Measurements from ENCODE around the genes WFDC6, WFDC8, TNNC2 and PLTP.

DNA sequence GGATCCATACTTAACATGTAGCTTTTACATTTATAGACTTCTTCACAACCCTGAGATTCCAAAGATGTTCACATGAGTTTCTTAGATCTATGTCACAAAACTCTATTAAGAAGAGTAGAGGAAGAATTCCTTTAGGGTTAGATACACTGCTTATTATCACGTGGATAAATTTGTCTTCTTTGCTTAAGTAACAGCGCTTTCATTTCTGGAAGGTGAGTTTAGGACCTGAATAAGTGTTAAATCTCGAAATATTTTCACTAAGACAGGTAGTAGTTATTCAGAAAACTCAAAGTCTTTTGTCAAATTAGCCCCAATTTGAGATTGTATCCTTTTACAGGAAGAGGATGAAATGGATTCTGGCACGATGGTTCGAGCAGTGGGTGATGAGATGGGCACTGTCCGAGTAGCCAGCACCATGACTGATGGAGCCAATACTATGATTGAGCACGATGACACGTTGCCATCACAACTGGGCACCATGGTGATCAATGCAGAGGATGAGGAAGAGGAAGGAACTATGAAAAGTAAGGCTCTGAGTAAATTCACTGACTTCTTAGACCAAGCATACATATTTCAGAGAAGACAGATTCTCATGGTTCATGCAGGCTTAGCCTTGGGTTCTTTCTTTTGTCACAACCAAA, 34.6 kb downstream of the STK4 start:
- PRO-cap, 2 experiments, result no peak in any of the 2 experiments

GRCh38 chr20:45345024-45346016, 2.9 kb downstream of the SDC4 start:
- PRO-cap, 2 experiments, result peak in 2 of 2 experiments; most common plus-strand start chr20:45345335 (in 1); most common minus-strand start chr20:45345798 (in 2)

GRCh38 chr20:45357851-45358890, 4.8 kb upstream of the SYS1 start:
- PRO-cap, 2 experiments, result peak in 2 of 2 experiments; most common plus-strand start chr20:45358584 (in 2); most common minus-strand start chr20:45358320 (in 2)

DNA sequence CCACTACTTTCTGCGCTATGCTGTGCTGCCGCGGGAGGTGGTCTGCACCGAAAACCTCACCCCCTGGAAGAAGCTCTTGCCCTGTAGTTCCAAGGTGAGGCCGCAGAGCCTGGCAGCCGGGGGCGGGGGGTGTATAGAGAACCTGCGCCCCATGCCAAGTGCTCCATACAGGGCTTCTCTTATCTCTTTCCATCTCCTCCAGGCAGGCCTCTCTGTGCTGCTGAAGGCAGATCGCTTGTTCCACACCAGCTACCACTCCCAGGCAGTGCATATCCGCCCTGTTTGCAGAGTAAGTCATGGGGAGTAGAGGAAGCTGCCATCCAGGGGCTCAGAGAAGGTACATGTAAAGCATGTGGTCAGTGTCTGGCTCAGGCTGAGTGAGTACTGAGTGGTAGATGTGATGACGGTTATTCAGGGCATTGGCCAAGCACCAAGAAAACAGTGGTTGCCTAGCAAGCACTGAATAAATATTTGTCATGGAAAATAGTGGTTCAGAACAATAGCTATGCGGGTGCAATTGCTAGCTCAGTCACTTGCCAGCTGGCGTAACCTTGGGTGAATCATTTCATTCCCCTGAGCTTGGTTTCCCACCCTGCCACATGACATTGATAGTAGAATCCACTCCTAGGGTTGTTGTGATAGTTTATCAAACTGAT, 3.5 kb downstream of the PIGT start:
- PRO-cap, 2 experiments, result no peak in any of the 2 experiments

- PRO-cap, 2 experiments, result no peak in any of the 2 experiments
Observed at GRCh38 chr20:45539430-45539913, at the start of gene WFDC6. TSS of gene WFDC6 (minus strand) at chr20:45539482.

GRCh38 chr20:45579140-45579642, at the start of gene WFDC8:
TSS of gene WFDC8 (minus strand) at chr20:45579284.
- PRO-cap, 2 experiments, result no peak in any of the 2 experiments

DNA sequence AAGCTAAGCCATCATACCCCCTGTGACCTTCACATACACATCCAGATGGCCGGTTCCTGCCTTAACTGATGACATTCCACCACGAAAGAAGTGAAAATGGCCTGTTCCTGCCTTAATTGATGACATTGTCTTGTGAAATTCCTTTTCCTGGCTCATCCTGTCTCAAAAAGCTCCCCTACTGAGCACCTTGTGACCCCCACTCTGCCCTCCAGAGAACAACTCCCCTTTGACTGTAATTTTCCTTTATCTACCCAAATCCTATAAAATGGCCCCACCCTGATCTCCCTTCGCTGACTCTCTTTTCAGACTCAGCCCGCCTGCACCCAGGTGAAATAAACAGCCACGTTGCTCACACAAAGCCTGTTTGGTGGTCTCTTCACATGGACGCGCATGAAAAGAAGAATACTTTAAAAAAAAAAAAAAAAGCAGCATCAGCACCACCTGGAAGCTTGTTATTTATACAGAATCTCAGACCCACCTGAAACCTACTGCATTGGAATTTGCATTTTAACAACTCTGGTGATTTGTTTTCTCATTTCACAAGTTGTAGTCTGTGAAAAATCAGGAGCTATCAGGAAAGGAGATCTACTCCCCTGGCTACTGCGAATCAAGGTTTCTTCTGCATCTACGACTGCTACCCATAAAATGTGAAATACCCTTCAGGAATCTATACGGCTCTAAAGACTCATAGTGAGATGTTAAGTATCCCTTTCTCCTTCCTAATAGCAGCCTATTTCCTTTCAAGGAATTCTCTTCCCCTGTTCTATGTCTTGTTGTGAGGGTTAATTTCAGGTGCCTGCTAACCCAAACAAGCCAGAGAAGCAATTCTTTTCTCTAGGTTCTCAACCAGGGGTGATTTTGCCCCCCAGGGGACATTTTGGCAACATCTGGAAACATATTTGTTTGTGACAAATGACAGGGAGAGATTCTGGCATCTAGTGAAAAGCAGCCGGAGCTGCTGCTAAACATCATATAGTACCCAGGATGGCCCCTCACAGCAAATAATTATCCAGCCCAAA, 26.5 kb downstream of the WFDC3 start:
- PRO-cap, 2 experiments, result no peak in any of the 2 experiments

DNA sequence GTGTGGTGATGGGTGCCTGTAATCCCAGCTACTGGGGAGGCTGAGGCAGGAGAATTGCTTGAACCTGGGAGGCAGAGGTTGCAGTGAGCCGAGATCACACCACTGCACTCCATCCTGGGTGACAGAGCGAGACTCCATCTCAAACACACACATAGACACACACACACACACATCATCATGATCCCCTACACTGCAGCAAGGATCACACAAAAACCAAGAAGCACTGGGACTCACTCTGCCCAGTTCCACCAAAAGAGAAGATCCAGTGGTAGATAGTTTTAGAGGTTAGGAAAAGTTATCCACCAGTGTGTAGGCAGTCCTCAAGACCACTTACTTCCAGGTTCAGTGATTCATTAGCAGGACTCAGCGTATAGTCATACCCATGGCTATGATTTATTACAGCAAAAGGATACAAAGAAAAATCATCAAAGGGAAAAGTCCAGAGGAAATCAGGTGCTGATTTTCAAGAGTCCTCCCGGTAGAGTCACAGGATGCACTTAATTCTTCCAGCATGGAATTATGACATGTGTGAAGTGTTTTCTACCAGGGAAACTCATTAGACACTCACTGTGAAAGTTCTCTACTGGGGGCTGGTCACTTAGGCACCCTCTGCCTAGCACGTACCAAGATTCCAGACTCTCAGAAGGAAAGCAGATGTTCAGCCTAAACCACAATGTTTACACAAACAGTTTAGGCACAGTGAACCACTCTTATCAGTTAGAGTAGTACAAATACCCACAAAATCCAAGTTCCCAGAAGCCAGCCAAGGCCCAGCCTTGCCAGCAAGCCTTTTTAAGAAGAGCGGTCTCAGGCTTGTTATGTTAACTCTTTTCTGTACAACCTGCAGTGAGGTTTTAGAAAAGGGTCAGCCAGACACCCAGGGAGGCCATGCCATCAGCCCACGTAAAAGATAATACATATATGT, 10.3 kb downstream of the WFDC3 start:
- PRO-cap, 2 experiments, result no peak in any of the 2 experiments

DNA sequence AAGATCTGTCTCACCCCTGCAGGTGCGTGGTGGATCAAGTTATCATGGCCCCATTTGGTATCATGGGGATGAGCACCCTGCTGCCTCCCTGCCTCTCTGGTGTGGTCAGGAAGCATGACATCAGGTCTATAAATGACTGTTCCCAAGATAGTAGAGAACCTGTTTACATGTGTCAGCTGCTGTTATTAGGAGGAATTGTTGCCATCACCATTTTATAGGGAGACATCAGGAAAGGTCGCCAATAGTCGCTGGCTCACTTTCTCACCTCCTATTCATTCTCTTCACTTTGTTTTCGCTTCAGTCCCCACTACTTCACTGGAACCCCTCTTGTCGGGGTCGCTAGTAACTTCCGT, 4.7 kb downstream of the DNTTIP1 start:
- PRO-cap, 2 experiments, result no peak in any of the 2 experiments

DNA sequence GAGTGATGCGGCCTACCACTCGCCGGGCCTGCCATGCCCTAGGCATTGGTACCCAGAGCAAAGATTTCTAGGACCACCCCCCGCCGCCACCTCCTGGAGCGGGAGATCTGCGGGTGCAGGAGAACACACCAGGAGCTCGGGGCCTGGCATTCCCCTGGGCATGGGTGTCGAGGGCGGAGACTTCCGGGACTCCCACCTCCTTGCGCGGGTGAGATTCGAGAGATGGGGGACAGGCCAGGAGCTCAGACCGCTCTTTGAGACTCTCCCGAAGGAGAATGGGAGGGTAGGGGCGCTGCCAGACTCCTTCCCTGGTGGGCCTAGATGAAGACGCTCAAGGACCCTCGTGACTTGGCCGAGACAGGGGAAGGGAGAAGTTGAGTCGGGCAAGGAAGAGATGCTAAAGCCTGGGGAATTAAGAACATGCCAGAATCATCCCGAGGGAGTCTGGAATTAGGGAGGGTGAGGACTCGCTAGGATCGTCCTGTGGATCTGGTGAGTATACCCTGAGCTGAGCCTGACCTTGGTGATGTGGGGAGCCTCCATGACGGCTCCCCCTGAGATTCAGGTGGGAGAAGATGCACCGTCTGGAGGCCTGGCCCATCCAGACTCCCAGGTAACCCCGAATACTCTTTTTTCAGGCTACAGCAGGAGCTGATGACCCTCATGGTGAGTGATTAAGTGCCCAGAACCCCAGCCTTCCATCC, 507 bp downstream of the UBE2C start:
- PRO-cap, 2 experiments, result no peak in any of the 2 experiments

DNA sequence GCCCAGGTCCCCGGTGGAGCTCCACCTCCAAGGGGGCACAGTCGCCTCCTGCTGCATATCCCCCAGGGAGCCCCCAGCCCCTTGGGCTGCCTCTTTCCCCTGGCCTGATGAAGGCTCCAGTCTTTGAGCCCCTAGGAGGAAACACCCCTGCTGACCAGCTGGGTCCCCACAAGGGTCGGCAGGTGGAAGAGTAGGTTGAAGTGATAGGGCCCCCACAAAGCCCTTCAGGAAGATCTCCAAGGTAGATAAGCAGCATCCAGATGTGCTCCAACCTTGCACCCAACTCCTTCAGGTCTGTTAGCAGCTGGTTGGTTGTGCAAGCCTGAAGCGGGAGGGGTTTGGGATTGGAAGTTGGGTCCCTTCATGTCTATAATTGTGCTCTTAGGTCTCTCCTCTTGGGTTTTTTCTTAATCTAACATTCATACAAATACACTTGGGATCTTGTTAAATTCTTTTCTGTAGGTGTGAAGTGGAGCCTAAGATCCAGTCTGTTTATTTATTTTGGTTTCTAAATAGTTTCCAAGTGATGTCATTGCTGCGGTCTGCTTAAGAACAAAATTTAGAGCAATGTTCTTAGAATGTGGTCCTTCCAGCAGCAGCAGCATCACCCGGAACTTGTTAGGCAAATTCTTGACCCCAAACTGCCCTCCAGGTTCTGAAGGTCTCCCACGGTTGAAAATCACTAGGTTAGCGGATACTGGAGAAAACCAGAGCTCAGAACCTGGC, 5.1 kb downstream of the UBE2C start:
- PRO-cap, 2 experiments, result no peak in any of the 2 experiments

- PRO-cap, 2 experiments, result no peak in any of the 2 experiments
Observed at GRCh38 chr20:45826079-45827154, 695 bp downstream of the TNNC2 start.

- PRO-cap, 2 experiments, result no peak in any of the 2 experiments
Observed at GRCh38 chr20:45827155-45827674, at the start of gene TNNC2. TSS of gene TNNC2 (minus strand) at chr20:45827312.

DNA sequence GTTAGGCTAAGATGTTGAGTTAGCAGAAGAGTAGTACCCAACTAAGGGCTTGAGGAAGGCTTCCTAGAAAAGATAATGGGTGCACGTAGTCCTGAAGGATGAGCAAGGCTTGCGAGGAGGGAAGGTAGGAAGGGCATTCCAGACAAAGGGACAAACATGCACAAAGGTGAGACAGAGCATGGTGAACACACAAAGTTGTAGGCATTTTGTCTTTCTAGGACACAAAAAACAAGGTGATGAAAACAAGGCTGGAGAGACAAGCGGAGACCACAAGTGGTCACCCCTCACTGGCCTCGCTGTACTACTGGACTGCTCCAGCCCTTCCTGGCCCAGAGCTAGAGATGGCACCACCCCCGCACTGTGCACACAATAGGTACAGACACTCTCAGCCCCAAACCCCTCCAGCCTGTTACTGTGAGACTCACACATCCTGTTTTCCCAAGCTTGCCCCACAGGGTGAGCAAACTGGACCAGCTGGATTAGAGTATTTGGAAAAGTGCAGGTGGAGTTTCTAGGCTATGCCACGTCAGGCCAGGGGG, 8.5 kb upstream of the ZSWIM1 start:
- PRO-cap, 2 experiments, result no peak in any of the 2 experiments

DNA sequence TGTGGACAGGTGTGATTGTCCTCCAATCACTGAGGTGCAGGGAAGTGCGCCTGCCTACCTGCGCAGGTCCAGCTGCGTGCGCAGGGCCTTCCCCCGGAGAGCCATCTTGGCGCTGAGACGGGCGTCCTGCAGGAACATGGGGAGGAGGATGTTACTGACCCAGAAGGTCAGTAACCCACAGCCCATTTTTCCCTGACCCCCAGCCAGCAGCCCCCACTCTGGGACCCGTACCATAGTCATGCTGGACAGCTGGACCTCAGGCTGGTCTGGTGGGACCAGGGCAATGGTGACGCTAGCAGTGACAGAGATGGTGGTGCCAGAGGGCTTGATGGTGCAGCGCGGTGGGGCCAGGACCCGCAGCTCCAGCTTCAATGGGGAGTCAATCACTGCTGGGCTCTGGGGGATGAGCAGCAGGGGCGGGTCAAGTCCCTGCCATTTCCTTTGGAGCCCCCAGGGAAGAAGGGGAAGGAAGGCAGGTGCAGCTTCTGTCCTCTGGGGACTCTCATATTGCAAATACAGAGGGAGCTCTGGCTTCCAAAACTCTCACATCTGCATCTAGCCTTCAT, 9.7 kb downstream of the PLTP start:
- PRO-cap, 2 experiments, result no peak in any of the 2 experiments

DNA sequence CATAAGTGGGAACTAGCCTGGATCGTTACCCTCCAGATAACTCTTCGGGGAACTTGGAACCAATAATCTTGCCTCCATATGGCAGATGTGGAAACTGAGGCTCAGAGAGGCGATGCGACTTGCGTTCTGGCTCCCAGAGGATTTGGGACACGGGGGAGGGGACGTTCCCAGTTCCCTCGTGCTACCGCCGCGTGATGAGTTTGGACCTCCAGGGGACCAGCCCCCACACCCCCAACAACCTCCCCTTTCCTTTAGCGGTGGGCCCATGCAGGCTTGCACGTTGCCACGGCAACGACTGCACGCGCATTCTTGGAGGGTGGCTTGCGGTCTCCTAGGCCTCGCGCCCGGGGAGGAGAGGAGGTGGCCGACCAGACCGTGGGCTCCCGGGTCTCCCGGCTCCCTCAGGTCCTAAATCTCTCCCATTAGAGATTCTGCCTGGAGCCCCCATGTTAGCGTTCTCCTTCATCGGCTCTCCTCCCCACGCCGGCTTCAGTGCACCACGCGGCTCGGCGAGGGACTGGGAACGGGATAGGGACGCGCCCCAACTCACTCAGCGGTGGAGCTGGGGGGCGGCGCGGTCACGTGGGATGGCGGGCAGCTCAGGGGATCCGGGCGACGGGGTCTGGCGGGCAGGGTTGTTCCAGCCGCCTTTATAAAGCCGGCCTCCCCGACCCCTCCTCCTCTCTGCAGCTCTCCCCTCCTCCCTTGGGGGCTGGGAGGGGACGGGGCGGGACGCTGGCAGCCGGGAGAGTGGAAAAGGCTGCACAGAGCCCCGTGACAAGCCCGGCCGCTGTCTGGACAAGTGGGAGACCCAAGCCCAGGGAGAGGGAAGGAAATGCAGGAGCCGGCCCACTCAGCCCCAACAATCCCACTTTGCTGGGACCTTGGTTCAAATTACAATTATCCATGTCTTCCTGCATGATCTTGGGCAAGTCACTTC, at the start of gene PLTP:
TSS of gene PLTP (minus strand) at position 627 of the 940 bp plus-strand sequence.
- PRO-cap, 2 experiments, result peak in 2 of 2 experiments; most common plus-strand start position 775 of the sequence (in 1); most common minus-strand start position 624 of the sequence (in 2)

DNA sequence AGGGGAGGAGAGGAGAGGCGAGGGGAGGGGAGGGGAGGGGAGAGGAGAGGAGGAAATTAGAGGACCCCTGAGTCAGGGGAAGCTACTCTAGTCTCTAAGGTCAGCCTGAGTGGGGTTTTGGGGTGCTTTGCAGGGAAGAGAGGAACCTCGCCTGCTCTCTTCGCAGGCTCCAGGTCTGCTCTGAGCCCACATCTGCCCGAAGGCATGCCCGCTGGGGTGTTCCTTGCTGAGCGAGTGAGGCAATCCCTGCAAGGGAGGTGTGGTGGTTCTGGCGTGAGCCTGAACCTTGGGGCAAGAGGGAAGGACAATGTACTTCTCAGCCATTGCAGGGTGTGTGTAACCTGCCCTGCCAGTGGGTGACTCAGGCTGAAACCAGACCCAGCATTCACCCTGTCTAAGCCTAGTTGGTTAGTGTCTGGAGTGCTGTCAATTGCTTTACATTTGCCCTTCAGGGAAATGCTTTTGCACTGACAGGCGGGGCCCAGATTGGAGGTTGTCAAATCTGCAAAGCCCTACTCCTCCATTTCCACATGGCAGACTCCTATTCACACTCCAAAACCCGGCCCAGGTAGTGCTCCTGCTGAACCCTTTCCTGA, 15.3 kb upstream of the MMP9 start:
- PRO-cap, 2 experiments, result no peak in any of the 2 experiments

DNA sequence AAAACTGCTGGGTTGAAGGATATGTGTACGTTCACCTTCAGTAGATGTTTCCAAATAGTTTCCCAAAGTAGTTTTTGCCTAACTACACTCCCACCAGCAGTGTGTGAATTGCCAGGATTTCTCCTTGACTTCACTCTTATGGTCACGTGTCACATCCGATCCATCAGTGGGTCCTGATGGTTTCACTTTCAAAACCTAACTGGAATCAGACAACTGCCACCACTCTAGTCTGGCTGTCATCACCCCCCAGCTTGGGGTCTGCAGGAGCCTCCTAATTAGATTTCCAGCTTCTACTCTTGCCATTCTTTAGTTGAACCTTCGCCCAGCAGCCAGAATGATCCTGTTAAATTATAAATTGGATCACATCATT, 8.5 kb upstream of the SLC12A5 start:
- PRO-cap, 2 experiments, result no peak in any of the 2 experiments

DNA sequence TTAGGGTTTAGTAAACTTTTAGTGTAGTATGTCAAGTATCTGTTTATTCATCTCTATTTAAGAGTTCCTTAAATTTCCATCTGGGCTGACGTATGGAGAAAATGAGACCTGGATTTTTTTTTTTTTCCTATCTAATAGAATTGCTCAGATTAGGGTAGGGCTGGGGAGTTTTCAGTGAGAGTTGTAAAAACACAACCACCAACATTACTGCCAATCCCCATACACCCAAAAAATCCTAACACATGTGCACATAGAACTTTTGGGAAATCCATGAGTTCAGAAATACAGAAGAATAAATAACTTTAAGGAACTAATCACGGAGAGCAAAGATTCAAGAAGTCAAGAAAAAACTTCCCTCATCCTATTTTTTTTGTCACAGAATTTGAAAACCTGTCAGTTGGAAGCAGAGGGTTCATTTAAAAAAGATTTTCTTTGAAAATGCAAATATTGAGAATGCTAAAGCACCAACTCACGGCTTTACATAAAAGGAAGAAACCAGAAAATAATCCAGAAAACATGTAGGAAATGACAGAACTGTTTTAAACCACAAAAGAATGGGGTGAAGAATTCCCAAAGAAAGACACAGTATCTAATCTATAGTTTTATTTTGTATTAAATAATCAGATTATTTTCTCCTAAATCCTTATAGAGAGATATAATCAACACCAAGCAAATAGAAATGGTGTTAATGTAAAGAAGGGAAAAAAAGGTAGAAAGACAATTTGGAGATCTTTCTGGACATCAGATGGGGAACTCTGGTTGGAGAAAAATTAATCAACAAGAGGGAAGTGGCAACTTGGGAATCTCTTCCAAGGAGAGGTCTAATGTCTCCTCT, 7.9 kb downstream of the NCOA5 start:
- PRO-cap, 2 experiments, result no peak in any of the 2 experiments

- PRO-cap, 2 experiments, result no peak in any of the 2 experiments
Observed at GRCh38 chr20:46088334-46088697, 1.4 kb downstream of the NCOA5 start.